Mucosa of descending colon (tissue), 1 donor: Measurements from ENCODE around the genes SLCO1B1 and ETFRF1.

- PRO-cap = no peak
Measured at GRCh38 chr12:21130793-21131478, at the start of gene SLCO1B1. Gene SLCO1B1, plus strand, starts transcription at chr12:21131194.

- PRO-cap = no peak
Measured at GRCh38 chr12:21646697-21647479, 10.8 kb downstream of the LDHB start.

GRCh38 chr12:21757488-21758220 is 16.9 kb downstream of the KCNJ8 start:
- PRO-cap = no peak

DNA sequence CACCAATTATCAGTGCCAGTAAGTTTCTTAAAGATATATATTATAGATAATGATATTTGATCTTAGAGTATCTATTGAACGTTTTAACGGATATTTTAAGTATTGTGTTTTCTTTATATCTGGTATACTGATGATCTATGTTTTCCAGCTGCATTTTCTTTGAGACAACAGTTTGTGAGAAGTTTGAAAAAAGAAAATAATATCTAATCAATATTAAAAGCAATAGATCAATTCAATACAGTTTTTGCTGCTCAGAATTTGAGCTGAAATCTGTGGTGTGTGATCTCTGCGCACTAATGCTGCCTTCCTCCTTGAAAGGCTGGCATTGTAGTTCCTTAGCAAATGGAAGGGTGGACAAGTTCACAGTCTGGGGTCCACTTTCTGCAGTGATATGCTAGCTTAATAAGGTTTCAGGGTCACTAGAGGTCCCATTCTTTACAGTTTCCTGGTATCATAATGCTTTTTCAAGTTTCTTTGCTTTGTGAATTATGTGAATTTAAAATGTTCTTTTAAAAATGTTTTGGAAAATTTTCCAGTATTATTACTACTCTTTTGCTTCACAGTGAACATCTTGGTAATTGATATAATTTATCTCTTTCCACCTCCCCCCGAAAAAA is 2.6 kb downstream of the KCNJ8 start:
- PRO-cap = no peak

- PRO-cap = no peak
Measured at GRCh38 chr12:21859461-21859850, 81.8 kb downstream of the ABCC9 start.

GRCh38 chr12:22506432-22507559 is 37.5 kb downstream of the C2CD5 start:
- PRO-cap = no peak

DNA sequence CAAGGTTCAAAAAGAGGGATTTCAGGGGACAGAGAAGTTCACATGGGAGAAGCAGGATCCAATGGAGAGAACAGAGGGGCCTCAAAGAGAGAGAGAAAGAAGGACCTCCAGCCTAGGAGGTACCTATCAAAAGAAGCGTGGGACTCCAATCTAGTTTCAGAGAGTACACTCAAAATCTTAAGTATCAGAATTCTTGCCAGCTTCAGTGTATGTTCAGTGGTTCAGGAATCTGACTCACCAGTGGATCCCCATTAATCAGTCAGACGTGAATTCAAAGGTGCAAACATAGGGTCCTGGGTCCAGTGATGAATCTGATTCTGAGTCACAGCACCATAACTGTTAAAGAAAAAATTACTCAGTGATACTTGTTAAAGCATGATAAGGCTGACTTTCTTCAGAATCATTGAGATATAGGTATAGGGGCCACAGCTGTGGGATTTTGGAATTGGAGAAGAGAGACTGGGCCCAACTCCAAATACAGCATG is 33.2 kb downstream of the ETNK1 start:
- PRO-cap = no peak

DNA sequence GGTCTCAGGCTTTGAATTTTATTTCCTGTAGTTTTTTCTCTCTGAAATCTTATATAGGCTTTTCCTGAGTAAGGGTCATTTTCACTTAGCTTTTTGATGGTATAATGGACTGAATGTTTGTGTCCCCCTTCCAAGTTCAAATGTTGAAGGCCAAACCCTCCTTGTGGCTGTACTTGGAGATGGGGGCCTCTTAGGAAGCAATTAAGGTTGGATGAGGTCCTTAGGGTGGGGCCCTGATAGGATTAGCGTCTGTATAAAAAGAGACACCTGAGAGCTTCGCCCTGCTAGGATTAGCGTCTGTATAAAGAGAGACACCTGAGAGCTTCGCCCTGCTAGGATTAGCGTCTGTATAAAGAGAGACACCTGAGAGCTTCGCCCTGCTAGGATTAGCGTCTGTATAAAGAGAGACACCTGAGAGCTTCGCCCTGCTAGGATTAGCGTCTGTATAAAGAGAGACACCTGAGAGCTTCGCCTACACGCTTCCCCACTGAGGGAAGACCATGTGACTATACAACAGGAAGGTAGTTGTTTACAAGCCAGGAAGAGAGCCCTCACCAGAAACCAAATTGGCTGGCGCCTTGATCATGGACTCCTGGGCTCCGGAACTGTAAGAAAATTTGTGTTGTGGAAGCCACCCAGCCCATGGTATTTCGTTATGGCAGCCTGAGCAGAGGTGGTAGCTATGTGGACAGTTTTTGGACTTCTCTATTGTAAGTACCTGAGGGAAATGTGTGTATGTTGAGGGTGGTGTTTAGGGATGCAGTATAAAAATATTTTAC is 74.6 kb downstream of the ETNK1 start:
- PRO-cap = no peak

DNA sequence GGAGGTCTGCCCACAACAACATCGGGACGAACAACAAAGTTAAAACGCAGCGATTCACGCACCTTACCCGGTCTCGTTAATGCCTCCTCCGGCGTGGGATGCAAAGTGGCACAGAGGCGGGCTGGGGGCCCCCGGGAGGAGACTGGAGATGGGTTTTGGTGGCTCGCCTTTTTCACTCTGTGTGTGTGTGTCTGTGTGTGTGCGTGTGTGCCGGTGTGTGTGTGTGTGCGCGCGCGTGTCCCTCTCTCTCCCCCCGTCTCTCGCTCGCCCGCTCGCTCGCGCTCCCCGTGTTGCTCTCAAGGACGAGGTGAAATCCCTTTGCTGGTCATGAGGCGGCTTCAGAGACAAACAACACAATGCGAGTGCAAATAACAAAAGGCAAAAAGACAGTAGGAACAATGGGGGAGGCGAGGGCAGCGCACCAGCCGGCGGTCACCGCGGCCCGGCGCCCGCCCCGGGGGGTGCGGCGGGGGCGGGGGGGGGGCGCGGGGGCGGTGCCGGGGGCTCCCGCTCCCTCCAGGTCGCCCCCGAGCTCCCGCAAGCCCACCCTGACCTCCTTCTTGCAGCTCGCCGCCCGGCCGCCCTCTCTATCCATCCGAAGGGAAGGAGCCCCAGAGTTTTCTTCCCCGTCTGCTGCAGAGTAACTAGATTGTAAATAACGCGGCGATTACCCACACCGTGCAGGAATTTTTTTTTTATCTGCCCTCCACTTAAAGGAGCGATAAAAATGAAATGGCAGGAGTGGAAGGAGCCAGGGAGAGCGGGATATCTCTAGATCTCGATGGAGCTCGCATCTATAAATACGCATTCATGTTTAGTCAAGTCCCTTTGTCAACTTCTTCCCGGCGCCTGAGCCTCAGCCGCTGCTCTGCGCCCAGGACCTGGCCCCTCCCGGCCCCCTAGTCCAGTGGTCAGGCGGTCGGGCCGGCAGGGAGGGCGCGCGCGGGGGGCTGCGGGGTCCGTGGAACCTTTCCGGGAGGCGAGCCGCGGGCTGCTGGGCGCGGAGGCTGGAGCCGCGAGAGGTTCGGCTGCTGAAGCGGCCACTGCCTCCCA is 386.3 kb downstream of the BCAT1 start:
- PRO-cap = no peak

GRCh38 chr12:25023794-25024340 is 28.6 kb upstream of the IRAG2 start:
- PRO-cap = no peak

DNA sequence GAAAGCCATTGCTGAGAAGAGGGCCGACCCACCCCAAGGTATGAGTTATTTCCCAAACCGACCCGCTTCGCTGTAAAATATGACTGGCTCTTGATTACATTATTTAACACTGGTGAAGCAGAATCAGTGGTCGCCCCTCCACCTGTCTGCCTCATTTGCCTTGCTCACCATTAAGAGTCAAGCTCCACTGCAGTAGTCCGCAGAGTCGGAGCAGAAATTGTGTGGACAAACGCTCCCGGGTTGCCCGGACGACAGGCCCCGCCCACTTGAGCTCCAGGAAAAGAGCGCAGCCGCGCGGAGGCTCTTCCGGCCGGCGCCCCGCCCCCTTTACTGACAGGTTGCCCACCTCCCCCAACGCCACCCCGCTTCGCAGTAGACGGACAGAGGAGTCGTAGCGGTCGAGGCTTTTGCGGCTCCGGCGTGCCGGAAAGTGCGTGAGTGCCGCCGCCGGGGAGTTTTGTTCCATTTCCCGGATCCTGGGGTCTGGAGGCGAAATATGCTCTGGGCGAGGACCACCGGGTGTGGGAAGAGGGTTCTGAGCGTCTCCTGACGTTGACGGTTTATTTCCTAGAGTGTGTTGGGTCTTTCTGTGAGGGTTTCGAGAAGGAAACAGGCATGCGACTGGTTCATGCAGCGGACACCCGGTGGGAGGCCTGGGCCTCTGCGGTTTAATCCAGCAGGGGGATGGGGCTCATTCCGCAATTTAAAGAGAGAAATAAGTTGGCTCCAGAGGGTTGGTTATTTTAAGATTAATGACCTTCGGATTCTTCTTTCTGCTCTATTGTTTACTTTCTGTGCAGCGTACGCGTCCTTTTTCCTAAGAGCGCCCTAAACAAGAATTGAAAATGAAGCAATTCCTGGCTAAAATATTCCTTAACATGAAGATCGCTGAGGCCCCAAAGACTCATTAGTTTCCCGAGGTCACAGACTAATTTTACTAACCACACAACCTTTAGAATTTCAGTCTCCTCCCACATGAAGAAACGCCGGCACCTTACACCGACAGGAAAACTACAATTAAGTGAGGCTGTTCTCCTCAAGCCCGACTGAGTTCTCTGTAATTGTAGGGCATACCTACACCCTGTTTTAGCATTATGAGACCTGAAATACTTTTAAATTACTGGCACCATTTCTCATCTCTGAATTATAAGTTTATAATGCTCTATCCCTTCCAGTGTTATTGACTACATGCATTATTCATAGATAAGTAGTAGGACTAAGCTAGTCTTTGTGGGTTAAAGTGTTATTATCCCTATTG is at the start of gene ETFRF1:
ETFRF1 (plus strand) TSS at position 330 of the 1,258 bp plus-strand sequence.
- PRO-cap = bidirectional peak, plus-strand start at position 375 of the sequence, minus-strand start at position 219 of the sequence

DNA sequence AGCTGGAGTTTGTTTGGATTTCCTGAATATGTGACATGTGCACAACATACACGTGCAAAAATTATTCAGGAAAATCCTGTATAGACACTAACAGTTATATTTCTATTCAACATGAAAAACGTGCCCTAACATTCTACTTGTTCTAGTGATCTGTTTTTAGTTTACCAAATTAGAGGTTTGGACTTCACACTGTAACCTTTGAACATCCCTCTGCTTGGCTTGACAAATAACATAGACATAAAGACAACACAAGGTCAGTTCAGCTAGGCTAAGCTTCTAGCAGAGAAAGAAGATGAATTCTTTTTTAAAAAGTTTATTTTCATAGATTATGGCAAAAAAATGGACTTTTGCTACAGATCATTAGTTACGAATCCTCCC is 31.2 kb downstream of the LMNTD1 start:
- PRO-cap = no peak

DNA sequence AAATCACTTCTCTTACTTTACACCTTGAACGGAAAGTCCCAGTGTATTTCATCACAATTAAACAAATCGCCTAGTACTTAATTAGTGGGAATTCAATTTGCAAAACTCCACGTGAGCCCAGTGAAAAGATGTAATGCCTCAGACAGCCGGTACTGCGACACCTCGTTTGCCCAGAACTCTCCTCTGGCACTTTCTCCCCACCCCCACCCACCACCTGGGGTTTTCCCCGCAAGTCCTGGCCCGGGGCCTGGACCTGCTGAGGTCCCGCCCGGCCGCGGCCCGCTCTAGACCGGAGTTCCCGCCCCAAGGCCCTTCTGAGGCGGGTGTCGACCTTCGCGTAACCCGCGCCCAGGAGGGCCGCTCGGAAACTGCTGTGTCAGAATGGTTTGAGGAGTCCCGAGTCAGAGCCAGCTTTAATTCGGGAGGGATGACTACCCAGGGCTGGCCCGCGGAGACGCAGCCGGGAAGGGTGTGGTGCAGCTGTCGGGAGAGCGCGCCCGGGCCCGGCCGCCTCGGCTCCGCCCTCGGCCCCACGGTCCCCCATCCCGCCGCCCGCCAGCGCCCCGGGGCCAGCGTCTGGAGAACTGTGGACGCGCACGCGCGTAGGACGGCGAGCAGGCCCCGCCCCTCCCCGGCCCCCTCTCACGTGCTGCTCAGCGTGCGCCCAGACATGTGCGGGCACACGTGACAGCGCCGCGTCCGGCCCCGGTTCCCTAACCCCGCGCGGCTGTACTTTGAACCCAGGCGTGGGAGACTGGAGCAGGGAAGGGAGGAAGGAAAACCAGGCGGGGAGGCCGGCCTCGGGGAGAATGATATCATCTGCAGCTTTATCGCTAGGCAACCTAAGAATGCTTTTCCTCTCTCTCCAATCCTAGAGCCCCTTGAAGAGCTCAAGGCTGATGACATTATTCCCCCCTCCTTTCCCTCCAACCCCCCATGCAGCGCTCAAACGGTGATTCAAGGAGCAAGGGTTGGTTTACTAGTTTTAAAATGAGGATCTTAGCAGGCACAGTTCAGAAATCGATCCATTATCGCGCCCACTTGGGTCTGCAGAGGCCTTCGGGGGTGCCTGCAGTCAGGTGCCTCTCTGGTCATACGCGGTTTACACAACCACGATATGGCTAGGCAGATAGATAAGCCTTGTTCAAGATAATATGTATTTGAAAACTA is 10.6 kb downstream of the BHLHE41 start:
- PRO-cap = bidirectional peak, plus-strand start at position 778 of the sequence, minus-strand start at position 578 of the sequence

GRCh38 chr12:26134807-26135812 is 10.3 kb upstream of the BHLHE41 start:
- PRO-cap = no peak

GRCh38 chr12:26157007-26157498 is 32.2 kb upstream of the BHLHE41 start:
- PRO-cap = no peak

DNA sequence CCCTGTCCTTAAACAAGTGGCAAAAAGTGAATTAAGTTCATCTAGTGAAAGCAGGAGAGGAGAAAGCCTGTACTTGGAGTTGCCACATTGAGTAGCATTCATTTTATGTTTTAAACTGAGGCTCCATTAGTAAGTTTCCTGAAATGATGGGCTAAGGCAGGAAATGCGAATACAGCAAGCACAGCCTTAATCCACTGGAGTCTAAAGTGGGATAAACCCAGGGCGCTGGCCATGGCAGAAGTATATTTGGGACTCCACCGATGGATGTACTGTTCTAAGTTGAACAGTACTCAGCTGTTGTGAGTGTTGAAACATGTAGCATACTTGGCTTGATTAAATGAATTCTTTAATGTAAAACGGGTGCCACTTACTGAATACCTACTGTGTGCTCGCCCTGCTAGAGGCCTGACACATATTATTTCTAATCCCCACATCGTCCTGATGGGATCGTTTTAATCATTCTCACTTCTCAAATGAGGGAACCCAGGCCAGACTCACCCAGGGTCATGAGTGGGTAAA is 999 bp downstream of the SSPN start:
- PRO-cap = no peak

- PRO-cap = unidirectional peak, plus-strand start at chr12:26240490
Measured at GRCh38 chr12:26240228-26240780, 44.9 kb downstream of the SSPN start.

- PRO-cap = no peak
Measured at GRCh38 chr12:26337686-26338389, 142.5 kb downstream of the SSPN start.

DNA sequence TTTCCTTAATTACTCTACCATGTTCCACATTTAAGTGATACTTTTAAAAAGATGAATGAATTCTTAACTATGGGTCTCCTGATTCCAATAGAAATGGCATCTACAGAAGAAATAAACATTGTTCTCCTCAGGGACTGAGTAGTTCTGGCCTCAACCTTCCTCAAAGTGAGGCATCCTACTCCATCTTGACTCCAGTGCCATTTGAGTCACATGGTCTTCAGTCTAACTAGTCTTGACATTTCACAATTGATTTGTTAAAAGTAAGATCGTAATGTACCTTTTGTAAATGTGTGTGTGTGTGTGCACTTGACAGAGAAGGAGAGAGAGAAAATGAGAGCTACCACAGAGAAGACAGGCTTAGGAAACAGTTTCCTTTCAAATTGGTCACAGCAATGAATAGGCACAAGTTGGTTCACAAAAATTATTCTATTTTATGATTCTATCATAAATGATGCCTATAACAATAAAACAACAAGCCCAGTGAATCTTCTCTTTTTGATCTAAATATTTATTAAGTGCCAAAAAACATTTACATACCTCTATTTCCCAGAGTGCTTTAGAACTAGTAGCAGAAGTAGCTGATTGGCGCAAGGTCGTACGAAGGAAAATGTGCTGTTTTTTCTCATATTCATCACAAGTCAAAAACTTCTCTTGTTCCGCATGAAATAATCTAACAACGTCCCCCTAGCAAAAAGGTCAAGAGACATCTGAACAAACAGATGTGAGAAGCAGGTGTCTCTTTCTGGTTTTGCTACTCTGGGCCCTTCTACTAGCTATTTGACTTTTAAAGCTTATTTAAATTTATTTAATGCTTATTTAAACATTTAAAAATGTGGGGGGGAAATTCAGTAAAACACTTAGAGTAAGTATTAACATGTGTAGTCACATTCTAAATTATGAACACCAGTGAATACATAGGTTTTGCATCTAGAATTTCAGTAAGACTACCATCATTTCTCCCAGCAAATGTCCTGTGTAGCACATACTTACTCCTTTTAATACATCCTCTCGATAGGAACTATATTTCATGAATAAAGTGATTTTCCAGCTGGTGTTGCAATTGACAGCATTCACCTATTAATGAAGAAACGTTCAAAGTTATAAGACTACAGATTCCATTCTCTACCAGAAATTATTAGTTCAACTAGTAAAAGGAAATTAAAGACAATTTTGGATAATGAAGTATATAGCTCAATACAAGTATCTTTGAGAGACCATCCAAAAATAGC is 117.8 kb downstream of the ITPR2 start:
- PRO-cap = no peak

- PRO-cap = no peak
Measured at GRCh38 chr12:26736942-26737421, 96.0 kb downstream of the ITPR2 start.